Keratinocyte (primary cell): ENCODE measurements around the genes CDK7 and ZNF366.

CAGE:
- cytosol, long polyA minus RNA: no peak
- cytosol, long polyA plus RNA: no peak
- long polyA plus RNA: no peak
- nucleus, long polyA minus RNA: no peak
- nucleus, long polyA plus RNA: no peak
These were observed 436.5 kb upstream of the SLC30A5 start for GRCh38 chr5:68657282-68657791.

CAGE:
- cytosol, long polyA minus RNA: no peak
- cytosol, long polyA plus RNA: no peak
- long polyA plus RNA: no peak
- nucleus, long polyA minus RNA: no peak
- nucleus, long polyA plus RNA: no peak
These were observed 86.7 kb upstream of the SLC30A5 start for GRCh38 chr5:69007048-69007509.

CAGE:
- cytosol, long polyA minus RNA: no peak
- cytosol, long polyA plus RNA: no peak
- long polyA plus RNA: start-site peak on the plus strand at chr5:69234875-69234910, 154 and 377 reads in 2 replicates
- nucleus, long polyA minus RNA: start-site peak on the plus strand at chr5:69234893-69234910, 59 reads
- nucleus, long polyA plus RNA: start-site peak on the plus strand at chr5:69234879-69234943, 193 and 259 reads in 2 replicates
These were observed at the start of gene CDK7 for GRCh38 chr5:69234180-69235656. CDK7 (plus strand) TSS chr5:69234886.

CAGE:
- cytosol, long polyA minus RNA: no peak
- cytosol, long polyA plus RNA: no peak
- long polyA plus RNA: no peak
- nucleus, long polyA minus RNA: no peak
- nucleus, long polyA plus RNA: no peak
These were observed 32.0 kb upstream of the GTF2H2C start for GRCh38 chr5:69527853-69528473.

DNA sequence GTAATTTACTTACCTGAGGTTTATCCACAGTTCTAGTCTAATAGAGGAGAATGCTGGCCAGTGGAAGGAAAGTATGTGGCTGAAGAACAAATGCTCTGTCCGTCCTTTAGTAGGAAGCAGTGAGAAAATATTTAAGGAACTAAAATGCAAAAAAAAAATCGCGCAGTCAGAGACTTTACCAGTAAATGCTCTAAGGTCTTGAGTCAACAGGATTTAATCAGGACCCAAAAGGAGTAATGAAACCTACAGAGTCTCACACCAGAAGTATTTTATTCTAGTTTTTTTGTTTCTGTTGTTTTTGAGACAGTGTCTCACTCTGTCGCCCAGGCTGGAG is 4.5 kb downstream of the NAIP start:
CAGE:
- cytosol, long polyA minus RNA: no peak
- cytosol, long polyA plus RNA: no peak
- long polyA plus RNA: no peak
- nucleus, long polyA minus RNA: no peak
- nucleus, long polyA plus RNA: no peak

GRCh38 chr5:71916433-71916772 is 190.9 kb upstream of the MAP1B start:
CAGE:
- cytosol, long polyA minus RNA: no peak
- cytosol, long polyA plus RNA: no peak
- long polyA plus RNA: no peak
- nucleus, long polyA minus RNA: no peak
- nucleus, long polyA plus RNA: no peak

DNA sequence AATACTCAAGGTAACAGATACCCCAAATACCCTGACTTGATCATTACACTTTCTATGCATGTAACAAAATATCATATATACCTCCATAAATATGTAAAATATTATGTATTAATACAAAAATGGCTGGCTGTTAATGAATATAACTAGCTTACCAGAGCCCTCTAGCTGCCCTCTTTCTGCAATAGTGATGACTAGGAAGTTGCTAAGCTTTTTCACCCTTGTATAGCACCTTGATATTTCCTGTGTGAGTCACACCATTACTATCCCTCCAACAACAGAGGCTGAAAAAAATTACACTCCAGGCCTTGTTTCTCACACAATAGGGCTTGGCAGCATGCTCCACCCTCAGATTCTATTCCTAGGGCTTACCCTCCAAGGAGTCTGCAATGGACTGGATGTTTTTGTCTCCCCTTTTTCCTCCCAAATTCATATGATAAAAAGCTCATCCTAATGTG is 184.8 kb upstream of the MAP1B start:
CAGE:
- cytosol, long polyA minus RNA: no peak
- cytosol, long polyA plus RNA: no peak
- long polyA plus RNA: no peak
- nucleus, long polyA minus RNA: no peak
- nucleus, long polyA plus RNA: no peak

CAGE:
- cytosol, long polyA minus RNA: no peak
- cytosol, long polyA plus RNA: no peak
- long polyA plus RNA: no peak
- nucleus, long polyA minus RNA: no peak
- nucleus, long polyA plus RNA: no peak
These were observed 182.2 kb upstream of the MAP1B start for GRCh38 chr5:71925033-71925476.

DNA sequence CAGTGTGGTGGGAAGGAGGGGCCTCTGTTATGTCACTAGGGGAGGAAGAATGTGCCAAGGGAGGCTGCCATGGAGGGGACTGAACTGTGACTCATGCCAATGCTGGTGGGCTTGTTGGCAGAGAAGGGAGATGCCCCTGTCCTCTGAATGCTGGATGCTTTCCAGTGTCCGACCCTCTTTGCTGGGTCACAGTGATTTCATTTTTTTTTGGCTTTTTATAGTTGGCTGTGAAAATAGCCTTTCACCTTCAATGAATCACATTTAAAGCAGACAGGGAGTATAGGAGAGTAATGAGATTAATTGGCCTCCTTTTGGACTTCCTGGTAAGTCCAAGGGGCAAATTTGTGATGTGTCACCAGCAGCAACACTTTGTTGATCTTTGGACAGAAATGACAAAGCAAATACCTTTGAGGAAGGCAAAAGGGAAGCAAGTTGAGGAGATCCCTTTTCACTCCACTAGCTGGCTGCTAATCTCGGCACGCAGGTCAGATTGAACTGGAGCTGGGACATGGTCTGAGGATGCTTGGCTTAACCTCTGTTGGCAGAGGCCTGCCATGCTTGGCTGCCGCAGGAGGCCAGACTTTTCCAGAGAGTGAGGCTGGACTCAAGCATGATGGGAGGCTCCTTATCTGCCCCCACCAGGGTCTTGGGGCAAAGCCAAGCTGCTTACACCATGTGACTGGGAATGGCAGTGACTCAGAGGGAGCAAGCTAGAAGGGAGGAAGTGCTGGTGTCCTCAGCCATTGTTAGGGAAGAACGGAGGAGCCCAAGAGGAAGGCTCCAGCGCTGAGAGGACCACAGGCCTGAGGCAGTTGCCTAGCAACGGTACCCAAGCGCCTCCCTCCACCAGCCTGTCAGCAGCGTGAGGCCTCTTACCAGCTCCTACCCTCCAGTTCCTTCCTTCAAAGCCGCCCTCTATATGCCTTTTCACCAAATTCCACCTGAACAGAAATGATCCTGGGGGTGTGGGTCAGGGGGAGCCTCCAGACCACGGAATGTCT is 174.5 kb upstream of the MAP1B start:
CAGE:
- cytosol, long polyA minus RNA: no peak
- cytosol, long polyA plus RNA: no peak
- long polyA plus RNA: no peak
- nucleus, long polyA minus RNA: no peak
- nucleus, long polyA plus RNA: no peak

DNA sequence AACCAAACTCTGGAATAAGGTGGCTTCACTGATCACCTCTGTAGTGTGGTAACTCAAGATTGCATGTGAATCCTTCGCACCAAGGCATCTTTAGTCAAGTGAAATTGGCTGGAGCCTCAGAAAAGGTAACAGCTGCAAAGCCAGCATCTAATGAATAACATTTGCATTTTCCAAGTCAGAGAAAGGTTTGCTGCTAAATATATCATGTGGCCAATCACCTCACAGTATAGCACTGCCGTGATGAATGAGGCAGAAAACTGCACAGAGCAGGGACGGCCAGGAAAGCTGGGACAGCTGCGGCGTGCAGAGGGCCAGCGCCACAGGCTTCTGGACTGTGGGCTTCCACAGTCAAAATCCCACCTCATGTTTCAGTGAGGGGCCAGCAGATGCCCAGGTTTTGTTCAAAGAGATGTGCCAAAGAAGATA is 18.5 kb downstream of the MRPS27 start:
CAGE:
- cytosol, long polyA minus RNA: no peak
- cytosol, long polyA plus RNA: no peak
- long polyA plus RNA: no peak
- nucleus, long polyA minus RNA: no peak
- nucleus, long polyA plus RNA: no peak

GRCh38 chr5:72506569-72507519 is at the start of gene ZNF366:
ZNF366 (minus strand) TSS chr5:72507410.
CAGE:
- cytosol, long polyA minus RNA: no peak
- cytosol, long polyA plus RNA: no peak
- long polyA plus RNA: no peak
- nucleus, long polyA minus RNA: no peak
- nucleus, long polyA plus RNA: no peak

DNA sequence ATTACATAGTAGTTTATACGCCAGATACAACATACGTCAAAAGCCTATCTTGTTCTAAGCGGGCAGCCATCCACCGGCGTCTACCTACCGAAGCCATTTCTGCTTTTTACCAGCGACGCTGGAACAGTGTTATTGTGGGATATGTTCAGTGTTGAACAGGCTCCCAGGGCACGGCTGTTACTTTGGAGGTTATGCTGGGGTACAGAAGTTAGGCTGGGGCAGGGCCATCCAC is 480 bp upstream of the TNPO1 start:
CAGE:
- cytosol, long polyA minus RNA: no peak
- cytosol, long polyA plus RNA: no peak
- long polyA plus RNA: no peak
- nucleus, long polyA minus RNA: no peak
- nucleus, long polyA plus RNA: no peak

DNA sequence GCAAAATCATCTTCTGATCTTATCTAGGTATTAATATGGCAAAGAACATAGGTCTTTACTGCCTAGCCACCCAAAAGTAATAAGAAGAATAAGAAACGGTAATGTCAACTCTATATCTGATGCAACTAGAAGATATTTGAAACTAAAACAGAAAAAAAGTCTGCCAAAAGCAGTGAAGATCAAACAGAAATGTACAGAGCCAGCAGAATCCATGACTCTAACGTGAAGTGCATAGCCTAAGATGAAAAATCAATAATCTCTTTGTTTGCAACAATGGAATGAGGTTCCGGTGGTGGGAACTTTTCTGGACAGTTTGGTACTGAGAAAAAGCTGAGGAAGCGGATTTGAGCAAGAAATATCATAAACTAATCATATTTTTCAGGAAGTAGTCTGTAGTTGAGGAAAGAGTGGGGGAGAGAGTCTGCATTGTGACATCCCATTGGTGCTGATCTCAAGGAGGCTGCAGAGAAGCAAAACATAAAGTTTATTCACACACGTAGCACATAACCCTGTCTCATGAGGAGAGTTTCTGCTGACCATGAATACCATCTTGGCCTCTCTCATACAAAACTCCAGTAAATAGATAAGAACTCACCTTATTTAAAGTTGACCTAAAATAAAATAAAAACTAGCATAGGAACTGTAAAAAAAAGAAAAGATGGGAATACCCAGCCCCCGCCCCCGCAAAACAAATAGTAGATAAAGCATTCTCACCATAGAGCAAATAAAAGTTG is 15.8 kb upstream of the FCHO2 start:
CAGE:
- cytosol, long polyA minus RNA: no peak
- cytosol, long polyA plus RNA: no peak
- long polyA plus RNA: no peak
- nucleus, long polyA minus RNA: no peak
- nucleus, long polyA plus RNA: no peak

DNA sequence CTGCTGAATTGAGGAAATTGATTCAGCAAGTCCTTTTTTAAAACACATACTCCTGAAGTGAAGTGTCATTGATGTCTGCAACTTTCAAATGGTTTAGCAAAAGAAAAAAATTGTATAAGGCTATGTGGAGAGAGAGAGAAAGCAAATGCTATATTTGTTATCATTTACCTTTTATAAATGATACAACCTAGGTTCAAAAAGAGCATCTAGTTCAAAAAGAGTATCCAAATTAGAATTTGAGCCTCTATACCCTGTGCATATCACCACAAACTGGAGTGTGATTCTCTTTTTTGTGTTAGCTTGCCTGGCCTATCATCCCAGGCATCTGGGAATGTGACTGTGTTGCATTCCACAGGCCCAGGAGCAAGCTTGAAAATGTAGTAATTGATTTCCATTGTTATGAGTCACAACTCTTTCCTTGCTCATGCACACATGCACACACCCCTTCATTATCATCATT is 75.0 kb downstream of the FCHO2 start:
CAGE:
- cytosol, long polyA minus RNA: no peak
- cytosol, long polyA plus RNA: no peak
- long polyA plus RNA: no peak
- nucleus, long polyA minus RNA: no peak
- nucleus, long polyA plus RNA: no peak

GRCh38 chr5:73286179-73286609 is 113.2 kb downstream of the TMEM174 start:
CAGE:
- cytosol, long polyA minus RNA: no peak
- cytosol, long polyA plus RNA: no peak
- long polyA plus RNA: no peak
- nucleus, long polyA minus RNA: no peak
- nucleus, long polyA plus RNA: no peak

CAGE:
- cytosol, long polyA minus RNA: no peak
- cytosol, long polyA plus RNA: no peak
- long polyA plus RNA: no peak
- nucleus, long polyA minus RNA: no peak
- nucleus, long polyA plus RNA: no peak
These were observed 8.9 kb downstream of the BTF3 start for GRCh38 chr5:73507092-73507560.

DNA sequence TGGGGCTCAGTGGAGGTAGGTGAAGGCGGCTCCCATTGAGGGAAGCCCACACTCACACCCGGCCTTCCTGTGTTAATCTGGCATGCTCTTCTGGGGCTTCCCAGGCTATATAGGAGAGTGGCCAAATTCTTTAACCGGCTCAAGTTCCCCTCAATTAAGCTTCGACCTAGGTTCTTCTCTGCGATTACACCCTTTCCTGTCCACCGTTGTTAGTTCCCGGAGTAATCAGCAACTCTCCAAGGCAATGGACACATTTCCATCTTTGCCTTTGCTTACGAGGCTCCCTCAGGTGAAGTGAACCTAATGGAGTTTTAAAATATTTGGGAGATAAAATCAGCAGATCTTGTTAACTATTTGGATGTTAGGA is 338 bp downstream of the UTP15 start:
CAGE:
- cytosol, long polyA minus RNA: no peak
- cytosol, long polyA plus RNA: no peak
- long polyA plus RNA: no peak
- nucleus, long polyA minus RNA: no peak
- nucleus, long polyA plus RNA: no peak

CAGE:
- cytosol, long polyA minus RNA: no peak
- cytosol, long polyA plus RNA: no peak
- long polyA plus RNA: no peak
- nucleus, long polyA minus RNA: no peak
- nucleus, long polyA plus RNA: no peak
These were observed 187.8 kb downstream of the ARHGEF28 start for GRCh38 chr5:73813835-73814235.

CAGE:
- cytosol, long polyA minus RNA: no peak
- cytosol, long polyA plus RNA: no peak
- long polyA plus RNA: no peak
- nucleus, long polyA minus RNA: no peak
- nucleus, long polyA plus RNA: no peak
These were observed 36.7 kb upstream of the ANKDD1B start for GRCh38 chr5:75574527-75574949.

DNA sequence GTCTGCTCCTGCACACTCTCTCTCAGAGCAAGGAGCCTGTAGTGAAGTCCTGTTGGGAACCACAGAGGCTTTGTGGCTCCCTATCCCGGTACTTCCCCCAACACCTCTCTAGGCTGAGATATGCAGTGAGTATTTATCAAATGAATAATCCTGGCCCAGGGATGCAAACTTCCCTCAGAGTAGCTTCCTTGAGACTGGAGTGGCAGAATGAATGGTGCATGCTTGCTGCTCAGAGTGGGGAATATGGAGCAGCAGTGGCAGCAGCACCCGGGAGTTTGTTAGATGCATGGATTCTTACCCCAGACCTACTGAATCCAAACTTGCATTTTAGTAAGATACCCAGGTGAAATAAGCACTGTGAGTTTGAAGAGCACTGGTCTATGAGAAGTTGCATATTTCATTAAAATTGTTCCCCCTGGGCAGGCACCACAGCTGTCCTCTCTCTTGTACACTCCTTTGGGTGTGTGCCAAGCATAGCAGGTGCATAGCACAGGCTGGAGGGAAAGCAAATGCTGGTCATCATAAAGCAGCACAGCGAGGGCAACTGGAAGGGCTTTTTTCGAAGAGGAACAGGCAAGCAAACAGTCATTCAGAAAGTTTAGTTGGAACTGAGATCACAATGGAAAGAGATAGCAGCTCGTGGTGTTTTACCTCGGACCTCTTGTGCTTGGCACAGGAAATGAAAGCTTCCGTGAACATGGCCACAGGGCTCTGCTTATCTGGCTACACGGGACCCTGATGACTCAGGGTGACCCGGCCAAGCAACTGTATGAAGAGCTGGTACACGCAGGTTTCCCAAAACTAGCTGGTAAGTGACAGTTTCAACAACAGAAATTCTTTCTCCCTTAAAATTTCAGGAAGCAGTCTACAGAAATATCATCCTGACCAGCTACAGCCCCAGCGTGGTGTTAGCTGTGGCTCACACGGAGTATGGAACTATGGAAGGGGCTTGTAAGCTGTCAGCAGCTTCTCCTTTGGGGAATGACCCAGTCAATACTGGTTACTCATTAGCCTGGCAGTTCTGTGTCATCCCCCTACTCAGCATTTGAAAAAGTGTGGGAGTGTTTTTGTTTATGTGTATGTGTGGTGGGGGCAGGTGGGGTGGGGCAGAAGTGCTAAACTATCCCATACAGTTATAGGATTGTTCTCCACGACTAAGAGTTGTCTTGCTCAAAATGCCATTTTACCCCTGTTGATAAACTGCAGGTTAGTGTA is 48.3 kb downstream of the POC5 start:
CAGE:
- cytosol, long polyA minus RNA: no peak
- cytosol, long polyA plus RNA: no peak
- long polyA plus RNA: no peak
- nucleus, long polyA minus RNA: no peak
- nucleus, long polyA plus RNA: no peak